Measurements from ENCODE around the genes KIF3C and CENPA.

- PRO-cap = no peak
Measured at GRCh38 chr2:25741250-25742447, 68.3 kb upstream of the DTNB start.

GRCh38 chr2:25810121-25810984, 67.9 kb downstream of the ASXL2 start:
- PRO-cap = no peak

DNA sequence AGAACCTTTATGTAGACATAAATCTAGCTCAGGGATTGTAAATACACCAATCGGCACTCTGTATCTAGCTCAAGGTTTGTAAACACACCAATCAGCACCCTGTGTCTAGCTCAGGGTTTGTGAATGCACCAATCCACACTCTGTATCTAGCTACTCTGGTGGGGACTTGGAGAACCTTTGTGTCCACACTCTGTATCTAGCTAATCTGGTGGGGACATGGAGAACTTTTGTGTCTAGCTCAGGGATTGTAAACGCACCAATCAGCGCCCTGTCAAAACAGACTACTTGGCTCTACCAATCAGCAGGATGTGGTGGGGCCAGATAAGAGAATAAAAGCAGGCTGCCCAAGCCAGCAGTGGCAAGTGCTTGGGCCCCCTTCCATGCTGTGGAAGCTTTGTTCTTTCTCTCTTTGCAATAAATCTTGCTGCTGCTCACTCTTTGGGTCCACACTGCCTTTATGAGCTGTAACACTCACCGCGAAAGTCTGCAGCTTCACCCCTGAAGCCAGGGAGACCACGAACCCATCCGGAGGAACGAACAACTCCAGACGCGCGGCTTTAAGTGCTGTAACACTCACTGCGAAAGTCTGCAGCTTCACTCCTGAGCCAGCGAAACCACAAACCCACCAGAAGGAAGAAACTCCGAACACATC, 37.9 kb upstream of the ASXL2 start:
- PRO-cap = unidirectional peak, plus-strand start at position 358 of the sequence

- PRO-cap = bidirectional peak, plus-strand start at chr2:25982612, minus-strand start at chr2:25982477; bidirectional peak, plus-strand start at chr2:25982801, minus-strand start at chr2:25982687
Measured at GRCh38 chr2:25982323-25983110, at the start of gene KIF3C. Gene KIF3C (minus strand): TSS chr2:25982497.

DNA sequence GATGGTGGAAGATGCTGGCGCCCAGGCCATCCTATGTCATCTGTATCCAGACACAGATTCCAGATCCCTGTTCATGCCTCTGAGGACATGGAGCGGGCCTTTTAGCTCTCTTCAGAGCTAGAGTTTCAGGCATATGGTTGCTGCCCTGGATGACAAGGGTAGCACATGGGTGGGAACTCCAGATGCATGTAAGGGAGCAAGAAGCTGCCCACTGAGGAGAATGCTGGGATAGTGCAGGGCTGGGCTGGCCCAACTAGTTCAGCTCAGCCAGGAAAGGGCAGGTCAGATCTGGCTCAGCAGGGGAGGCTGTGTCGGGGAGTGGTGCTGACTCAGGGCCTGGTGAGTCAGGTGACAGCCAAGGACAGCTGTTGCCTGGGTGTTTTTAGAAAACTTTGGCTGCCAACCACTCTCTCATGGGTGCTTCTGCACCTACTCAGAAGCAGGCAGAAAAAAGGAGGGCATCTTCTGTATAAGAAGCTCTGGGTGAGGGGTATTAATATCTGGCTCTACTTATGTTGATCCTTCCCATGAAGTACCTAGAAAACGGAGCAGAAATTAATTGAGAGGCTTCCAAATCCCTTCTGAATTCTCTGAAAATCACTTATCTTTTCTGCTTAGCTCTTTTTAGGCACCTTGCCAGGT, 15.8 kb upstream of the RAB10 start:
- PRO-cap = no peak

- PRO-cap = no peak
Measured at GRCh38 chr2:26020068-26020860, 13.6 kb upstream of the RAB10 start.

DNA sequence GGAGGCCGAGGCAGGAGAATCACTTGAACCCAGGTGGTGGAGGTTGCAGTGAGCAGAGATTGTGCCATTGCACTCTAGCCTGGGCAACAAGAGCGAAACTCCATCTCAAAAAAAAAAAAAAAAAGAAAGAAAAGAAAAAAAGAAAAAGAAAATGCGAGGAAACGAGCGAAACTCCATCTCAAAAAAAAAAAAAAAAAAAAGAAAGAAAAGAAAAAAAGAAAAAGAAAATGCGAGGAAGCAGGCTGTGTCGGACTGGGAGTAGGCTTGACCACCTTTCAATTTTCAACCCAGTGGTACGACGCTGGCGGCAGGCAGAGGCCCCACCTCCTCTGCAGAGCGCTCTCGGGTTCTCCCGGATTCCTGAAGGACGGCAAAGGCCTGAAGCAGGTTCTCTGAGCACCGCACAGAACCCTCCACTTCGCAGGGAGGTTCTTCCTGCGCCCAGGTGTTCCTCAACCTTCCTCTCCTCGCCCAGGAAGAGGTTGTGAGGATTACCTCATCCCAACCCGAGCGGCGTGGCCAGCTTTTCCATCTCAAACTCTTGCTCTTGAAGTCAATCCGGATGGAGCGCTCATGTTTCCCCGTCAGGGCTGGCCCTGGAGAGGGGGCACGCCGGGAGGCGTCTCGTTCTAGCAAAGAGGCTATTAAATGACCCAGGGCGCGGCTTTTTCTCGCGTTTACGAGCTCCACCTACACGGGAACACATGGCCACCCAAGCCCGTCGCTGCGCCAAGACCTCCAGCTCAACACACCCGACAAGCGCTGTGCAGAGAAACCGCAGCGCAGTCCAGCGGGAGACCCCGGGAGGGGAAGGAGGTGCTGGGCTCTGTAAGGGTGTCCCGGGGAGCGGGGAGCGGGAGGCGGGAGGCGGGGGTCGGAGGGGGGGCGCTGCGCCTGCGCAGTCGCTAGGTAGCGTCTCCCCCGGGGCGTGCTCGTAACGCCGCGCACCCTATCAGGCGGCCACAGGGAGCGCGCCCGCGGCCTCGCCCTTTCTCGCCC, 659 bp upstream of the RAB10 start:
- PRO-cap = bidirectional peak, plus-strand start at position 354 of the sequence, minus-strand start at position 352 of the sequence; bidirectional peak, plus-strand start at position 416 of the sequence, minus-strand start at position 469 of the sequence; bidirectional peak, plus-strand start outside the sequence, minus-strand start at position 869 of the sequence

- PRO-cap = unidirectional peak, plus-strand start at chr2:26035317; unidirectional peak, plus-strand start at chr2:26035365; unidirectional peak, minus-strand start at chr2:26035386
Measured at GRCh38 chr2:26035210-26035907, 1.5 kb downstream of the RAB10 start.

- PRO-cap = no peak
Measured at GRCh38 chr2:26059540-26060038, 25.7 kb downstream of the RAB10 start.

DNA sequence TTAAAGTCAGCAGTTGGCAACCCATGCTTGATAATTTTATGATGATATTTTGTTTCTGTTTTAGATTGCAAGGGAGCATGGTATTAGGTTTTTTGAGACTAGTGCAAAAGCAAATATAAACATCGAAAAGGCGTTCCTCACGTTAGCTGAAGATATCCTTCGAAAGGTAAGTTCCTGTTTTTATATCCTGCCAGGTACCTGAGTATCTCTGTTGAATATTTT, 45.2 kb upstream of the GAREM2 start:
- PRO-cap = no peak

GRCh38 chr2:26134903-26136248, 37.5 kb upstream of the GAREM2 start:
- PRO-cap = no peak

GRCh38 chr2:26189412-26189782, 16.5 kb downstream of the GAREM2 start:
- PRO-cap = no peak

- PRO-cap = no peak
Measured at GRCh38 chr2:26243098-26243389, 1.4 kb downstream of the HADHA start.

DNA sequence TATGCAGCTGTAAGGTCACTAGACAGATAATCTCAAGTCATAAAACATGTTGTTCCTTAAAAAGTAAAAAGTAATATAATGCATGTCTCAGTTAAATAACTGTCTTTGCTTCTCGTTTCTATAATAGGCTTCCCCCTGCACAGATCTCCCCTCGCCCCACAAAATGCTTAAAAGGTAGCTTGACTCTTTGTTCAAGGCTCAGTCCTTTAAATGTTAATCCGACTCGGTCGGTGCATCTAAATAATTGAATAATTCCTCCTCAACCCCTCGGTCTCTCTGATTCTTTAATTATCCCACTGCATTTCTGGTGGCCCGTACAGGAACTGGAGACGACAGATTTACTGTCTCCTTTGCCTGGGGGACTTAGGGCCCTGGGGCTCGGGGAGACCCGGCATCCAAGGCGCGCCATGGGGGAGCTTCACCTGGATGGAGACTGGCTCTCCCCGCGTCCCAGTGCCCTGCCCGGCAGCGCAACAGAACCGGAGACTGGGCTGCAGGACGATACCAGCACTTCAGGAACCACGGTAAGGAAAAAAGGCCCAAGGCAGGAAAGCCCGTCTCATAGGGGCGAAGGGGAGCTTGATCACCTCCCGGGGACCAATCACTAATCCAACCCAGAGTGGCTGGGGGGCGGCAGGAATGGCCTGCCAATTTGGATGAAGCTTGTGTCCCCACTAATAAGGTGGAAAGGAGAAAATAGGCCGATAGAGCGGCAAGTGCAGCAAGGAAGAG, 47.7 kb upstream of the SELENOI start:
- PRO-cap = no peak

- PRO-cap = no peak
Measured at GRCh38 chr2:26304977-26305616, 40.8 kb upstream of the SELENOI start.

- PRO-cap = no peak
Measured at GRCh38 chr2:26725091-26726046, 32.8 kb downstream of the KCNK3 start.

GRCh38 chr2:26736447-26736865, 27.6 kb upstream of the SLC35F6 start:
- PRO-cap = no peak

- PRO-cap = no peak
Measured at GRCh38 chr2:26763045-26763387, 1.1 kb upstream of the SLC35F6 start.

- PRO-cap = bidirectional peak, plus-strand start at chr2:26786067, minus-strand start at chr2:26785746
Measured at GRCh38 chr2:26785037-26786288, at the start of gene CENPA. Gene CENPA (plus strand): TSS chr2:26786056.

GRCh38 chr2:26974252-26974722, 3.9 kb downstream of the MAPRE3 start:
- PRO-cap = no peak

All from mucosa of descending colon (tissue), 1 donor.